Monocyte (primary cell): ENCODE results near the genes ATF3, GARIN4 and TATDN3.

DNA sequence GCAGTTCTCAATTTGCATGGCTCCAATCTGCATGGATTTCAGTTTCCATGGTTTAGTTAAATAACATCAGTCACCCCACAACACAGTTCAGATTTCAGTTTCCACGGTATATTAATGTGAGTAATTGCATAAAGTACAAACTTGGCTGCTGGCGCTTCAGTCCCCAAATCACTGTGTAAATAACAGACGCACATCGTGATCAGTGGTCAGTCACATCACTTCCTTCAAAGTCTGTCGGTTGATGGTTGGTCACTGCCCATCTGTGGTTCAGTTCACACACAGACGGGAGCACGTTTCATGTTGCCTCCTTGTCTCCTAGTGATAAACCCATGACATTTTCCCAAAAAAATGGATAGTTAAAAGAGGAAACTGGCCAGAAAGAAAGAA lies 66.4 kb upstream of the LPGAT1 start:
- PRO-cap, 2 experiments, result no peak in any of the 2 experiments

- PRO-cap, 2 experiments, result no peak in any of the 2 experiments
Observed at GRCh38 chr1:211958049-211958490, 77.3 kb downstream of the INTS7 start.

DNA sequence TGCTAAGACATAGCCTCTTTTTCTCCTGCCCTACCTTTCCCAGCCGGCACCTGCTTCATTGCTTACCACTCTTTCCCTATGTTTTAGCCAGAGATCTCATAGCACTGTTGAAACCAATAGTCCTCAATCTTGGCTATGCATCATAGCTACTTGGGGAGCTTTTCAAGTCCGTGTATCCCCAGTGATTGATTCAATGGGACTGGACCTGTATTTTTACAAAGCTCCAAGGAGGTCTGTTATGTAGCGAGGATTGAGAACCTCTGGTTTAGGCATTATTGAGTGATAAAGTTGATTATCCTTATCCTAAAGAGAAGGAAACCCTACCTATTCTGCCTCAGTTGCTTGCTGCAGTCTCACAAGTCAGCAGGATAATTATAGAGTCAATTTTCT lies 52.4 kb downstream of the DTL start:
- PRO-cap, 2 experiments, result no peak in any of the 2 experiments

DNA sequence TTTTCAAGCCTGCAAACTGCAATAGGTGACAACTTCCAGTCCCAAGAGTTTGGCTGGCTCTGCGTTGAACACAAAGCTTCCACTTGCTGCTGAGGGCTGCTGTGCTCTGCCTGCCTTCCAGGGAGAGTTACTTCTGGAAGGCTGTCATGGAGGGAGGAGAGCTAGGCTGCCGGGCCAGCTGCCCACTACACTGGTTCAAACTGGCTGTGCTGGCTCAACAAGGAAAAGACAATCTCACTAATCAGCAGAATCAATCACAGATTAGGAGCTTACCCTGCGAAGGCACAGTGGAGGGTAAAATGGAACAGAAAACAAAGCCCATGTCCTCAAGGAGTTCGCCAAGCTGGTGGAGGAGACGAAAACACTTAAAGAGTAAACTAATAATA lies 46.6 kb upstream of the PPP2R5A start:
- PRO-cap, 2 experiments, result no peak in any of the 2 experiments

GRCh38 chr1:212329795-212330358 lies 44.7 kb downstream of the PPP2R5A start:
- PRO-cap, 2 experiments, result no peak in any of the 2 experiments

GRCh38 chr1:212347685-212348628 lies 62.7 kb downstream of the PPP2R5A start:
- PRO-cap, 2 experiments, result no peak in any of the 2 experiments

- PRO-cap, 2 experiments, result no peak in any of the 2 experiments
Observed at GRCh38 chr1:212445742-212446286, 13.1 kb downstream of the NENF start.

GRCh38 chr1:212491387-212491998 lies 58.8 kb downstream of the NENF start:
- PRO-cap, 2 experiments, result peak in 2 of 2 experiments; most common plus-strand start chr1:212491581 (in 1); most common minus-strand start chr1:212491594 (in 2)

- PRO-cap, 2 experiments, result peak in 2 of 2 experiments; most common plus-strand start chr1:212514935 (in 2); most common minus-strand start chr1:212514944 (in 2)
Observed at GRCh38 chr1:212514505-212515782, 82.2 kb downstream of the NENF start.

- PRO-cap, 2 experiments, result peak in 2 of 2 experiments; most common plus-strand start chr1:212566721 (in 2); most common minus-strand start chr1:212566545 (in 1)
Observed at GRCh38 chr1:212566428-212567050, 42.0 kb upstream of the ATF3 start.

DNA sequence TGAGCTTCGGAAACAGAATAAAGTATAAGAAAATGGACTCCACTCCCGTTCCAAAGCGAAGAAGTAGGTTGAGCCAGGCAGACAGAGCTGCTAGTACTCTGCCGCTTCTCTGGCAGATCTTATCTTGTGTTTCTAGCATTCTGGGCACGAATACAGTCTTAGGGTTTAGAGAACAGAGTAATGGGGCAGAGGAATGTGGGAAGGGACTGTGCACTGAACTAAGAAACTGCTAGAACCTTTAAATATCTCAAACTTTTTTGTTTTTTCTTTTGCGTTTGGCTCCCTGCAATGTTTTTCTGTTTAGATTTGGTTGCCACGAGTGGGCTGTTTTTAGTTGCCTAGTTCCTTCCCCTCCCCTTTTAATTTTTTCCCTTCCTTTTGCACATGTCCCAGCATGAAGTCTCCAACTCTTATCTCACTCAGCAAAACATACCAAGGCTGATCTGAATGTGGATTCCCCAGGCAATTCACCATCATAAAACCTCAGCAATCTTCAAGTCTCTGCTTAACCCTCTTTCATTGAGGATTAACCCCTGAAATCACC lies 3.1 kb upstream of the ATF3 start:
- PRO-cap, 2 experiments, result no peak in any of the 2 experiments

DNA sequence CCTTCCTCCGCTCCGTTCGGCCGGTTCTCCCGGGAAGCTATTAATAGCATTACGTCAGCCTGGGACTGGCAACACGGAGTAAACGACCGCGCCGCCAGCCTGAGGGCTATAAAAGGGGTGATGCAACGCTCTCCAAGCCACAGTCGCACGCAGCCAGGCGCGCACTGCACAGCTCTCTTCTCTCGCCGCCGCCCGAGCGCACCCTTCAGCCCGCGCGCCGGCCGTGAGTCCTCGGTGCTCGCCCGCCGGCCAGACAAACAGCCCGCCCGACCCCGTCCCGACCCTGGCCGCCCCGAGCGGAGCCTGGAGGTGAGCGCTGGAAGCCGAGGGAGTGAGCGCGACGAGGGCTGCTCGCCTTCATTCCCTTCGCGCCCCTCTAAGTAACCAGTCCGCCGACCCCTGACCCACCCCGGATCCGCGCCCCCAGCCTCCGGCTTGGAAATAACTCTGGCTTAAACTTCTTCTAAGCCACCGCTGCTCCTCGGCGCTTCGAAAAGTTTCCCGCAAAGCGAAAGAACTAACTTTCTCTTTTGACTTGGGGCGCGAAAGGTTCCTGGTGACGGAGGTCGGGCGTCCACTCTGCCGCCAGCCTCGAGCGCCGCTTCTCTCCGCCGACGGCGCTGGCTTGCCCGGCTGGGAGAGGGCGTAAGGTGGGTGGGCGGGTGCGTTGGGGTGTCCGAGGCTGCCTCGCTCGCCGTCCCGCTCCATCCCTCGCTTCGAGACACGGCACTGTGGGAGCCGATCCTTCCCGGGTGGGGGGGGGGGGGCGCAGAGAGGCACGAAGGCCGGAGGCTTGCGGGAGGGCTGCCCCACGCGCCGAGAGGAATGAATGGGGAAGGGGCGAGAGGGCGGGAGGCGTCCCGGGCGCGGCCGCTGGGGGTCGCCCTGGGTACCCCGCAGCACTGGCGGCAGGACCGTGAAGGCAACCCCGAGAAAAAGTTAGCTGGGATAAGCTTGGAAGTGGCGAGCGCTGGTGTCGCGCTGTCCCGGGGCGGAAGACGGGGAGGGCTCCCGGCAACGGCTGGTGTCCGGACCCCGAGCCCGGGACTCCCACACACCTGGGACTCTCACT lies at the start of gene ATF3:
Gene ATF3, plus strand, starts transcription at position 140 of the 1,072 bp plus-strand sequence.
- PRO-cap, 2 experiments, result peak in 2 of 2 experiments; most common plus-strand start position 954 of the sequence (in 2); most common minus-strand start position 827 of the sequence (in 2)

GRCh38 chr1:212624329-212624905 lies at the start of gene GARIN4:
Gene GARIN4 (plus strand): TSS chr1:212624474.
- PRO-cap, 2 experiments, result no peak in any of the 2 experiments

GRCh38 chr1:212667163-212668297 lies 32.1 kb downstream of the BATF3 start:
- PRO-cap, 2 experiments, result peak in 2 of 2 experiments; most common plus-strand start chr1:212667696 (in 1); most common minus-strand start chr1:212667678 (in 1)

DNA sequence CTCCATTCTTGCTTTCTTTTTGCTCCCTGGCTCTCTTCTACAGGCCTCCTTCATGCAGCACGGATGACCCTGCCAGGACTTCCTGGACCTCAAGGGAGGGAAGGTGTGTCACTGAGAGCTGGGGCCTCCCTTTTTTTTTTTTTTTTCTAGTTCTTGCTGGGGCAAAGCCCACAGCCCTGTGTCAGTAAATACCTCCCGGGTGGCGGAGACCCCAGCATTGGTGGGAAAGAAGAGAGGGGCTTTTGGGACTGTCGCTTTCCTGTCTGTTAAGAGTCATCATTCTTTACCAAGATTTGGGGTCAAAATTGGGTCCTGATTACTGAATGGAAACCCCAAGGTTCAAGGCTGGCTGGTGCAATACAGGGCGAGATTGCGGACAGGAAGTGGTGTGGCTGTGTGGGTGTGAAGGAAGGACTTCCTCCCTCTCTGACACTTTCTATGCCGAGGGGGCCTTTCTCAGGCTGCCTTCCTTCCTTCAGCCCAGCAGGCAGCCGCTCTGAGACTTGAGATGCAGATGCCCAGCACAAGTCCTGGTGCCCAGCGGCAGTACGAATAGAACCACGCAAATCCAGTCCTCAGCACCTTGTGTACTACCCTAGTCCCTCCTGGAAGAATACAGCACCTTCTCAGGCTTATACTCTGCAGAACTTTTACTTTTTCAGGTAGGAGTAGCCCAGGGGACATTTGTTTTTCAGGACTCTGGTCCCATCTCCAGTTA lies 16.4 kb downstream of the BATF3 start:
- PRO-cap, 2 experiments, result peak in 1 of 2 experiments; most common plus-strand start position 499 of the sequence (in 1)

- PRO-cap, 2 experiments, result peak in 1 of 2 experiments; most common plus-strand start chr1:212699456 (in 1)
Observed at GRCh38 chr1:212698859-212699541, 640 bp downstream of the BATF3 start.

DNA sequence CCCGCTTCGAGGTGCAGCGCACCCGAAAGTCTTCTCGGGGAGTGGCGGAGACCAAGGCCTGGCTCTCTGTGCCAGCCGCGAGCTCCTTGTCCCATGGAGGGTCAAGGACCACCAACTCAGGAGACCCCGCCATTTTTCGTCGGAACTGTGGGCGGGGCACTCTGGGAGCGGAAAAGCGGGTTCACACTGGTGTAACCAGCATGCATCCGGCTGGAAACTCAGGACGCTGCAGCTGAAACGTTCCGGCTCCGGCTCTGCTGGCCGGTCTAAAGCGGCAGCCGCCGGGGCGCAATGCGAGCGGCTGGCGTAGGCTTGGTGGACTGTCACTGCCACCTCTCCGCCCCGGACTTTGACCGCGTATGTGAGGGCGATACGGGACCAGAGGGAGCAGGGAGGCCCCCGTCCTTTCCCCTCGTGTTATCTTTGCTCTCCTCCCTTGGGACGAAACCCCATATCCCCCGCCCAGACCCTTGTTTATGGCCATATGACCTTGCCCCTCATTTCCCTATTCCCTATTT lies at the start of gene TATDN3:
Gene TATDN3, plus strand, starts transcription at position 264 of the 518 bp plus-strand sequence.
- PRO-cap, 2 experiments, result peak in 2 of 2 experiments; most common plus-strand start position 296 of the sequence (in 2); most common minus-strand start position 147 of the sequence (in 2)

DNA sequence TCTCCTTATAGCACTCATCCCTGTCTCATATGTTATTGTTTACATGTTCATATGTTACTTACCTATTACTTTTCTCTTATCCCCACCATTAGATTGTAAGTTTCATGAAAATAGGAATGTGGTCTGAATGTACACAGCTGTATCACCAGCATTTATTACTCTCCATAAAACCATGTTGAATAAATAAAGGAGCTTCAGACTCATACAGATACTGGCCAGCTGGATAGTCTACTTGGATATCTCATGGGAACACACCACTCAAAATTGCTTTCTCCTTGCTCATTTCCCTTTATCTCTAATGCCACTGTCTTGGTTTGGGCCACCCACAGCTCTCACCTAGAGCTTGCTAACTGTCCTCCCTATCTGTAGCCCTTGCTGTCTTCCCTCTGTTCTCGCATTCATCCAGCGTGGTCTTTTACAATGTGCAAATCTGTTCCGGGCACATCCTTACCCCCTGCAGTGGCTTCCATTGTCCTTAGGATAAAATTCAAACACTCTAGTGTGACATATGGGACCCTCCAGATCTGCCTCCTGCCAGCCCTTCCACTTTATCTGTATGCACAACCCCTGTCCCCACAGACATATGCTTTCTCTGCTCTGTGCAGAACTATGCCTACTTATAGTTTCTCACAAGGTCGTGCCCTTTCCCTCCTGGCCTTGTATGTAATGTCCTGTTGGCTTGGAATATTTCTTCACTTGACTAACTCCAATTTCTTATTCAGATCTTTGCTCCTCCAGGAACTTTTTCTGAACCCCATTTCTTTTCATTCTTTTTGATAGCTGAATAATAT lies 2.7 kb downstream of the FLVCR1 start:
- PRO-cap, 2 experiments, result no peak in any of the 2 experiments

- PRO-cap, 2 experiments, result no peak in any of the 2 experiments
Observed at GRCh38 chr1:213005531-213006176, 10.0 kb downstream of the ANGEL2 start.

GRCh38 chr1:213214836-213215357 lies 163.9 kb downstream of the RPS6KC1 start:
- PRO-cap, 2 experiments, result no peak in any of the 2 experiments